ENCODE measurements around the genes COL23A1 and TBC1D9B.

DNA sequence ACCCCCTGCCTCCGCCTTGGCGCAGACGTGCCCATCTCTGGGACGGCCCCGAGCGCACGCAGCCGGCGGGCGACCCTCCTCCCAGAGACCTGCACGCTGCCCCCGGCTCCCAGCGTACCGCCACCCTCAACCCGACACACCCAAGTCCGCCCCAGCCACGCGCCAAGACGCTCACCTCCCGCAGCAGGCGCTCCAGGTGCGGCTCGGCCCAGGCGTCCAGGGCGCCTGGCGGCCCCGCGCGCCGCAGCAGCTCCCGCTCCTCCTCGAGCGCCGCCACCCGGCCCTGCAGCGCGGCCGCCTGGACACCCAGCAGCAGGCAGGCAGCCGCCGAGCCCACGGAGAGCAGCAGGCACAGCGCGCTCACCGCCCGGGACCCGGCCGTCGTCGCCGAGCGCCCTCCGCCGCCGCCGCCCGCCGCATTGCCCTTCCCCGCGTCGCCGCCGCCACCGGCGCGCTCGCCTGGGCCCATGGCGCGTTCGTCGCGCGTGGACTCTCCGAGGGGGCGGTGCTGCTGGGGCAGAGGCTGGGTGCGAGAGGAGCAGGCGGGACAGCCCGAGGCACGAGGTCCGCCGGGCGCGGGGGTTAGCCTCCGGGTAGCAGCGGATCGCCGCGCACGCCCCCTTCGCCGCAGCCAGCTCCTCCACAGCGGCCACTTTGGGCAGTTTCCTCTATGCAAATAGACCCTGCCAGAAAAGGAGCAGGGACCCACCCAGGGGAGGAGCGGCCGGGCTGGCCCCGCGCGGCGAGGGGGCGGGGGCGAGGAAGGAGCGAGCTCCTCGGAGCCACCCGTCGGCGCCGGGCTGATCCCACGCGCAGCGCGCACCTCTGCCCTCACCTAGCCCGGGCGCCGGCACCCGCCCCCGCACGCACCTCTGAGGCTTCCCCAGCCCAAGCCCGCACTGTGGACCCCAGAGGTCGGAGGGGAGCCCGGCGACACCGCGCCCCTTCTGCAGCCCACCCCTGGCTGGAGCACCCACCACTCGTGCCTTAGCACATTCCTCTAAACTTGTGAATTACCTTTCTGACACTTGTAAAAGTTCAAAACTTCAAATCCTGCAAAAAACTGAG is at the start of gene COL23A1:
COL23A1 (minus strand) TSS at position 665 of the 1,068 bp plus-strand sequence.
- PRO-cap: bidirectional peak, plus-strand start at position 745 of the sequence, minus-strand start at position 665 of the sequence
- RAMPAGE, long total RNA, 2 experiments: no peak in any of the 2 experiments

DNA sequence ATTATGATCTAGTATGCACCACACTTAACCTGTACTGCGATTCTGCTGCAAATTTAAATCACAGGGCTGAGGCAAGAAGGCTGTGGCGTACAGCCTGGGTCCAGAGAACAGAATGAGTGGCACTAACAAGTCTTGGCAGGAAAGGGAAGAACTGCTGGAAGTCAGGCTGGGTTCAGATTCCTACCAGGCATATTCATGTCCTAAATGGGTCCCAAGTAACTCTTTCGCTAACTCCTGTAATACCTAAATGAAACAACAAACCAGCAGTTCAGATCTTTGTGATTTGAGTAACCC is 853 bp upstream of the COL23A1 start:
- PRO-cap: no peak
- RAMPAGE, long total RNA, 2 experiments: no peak in any of the 2 experiments

- PRO-cap: no peak
- RAMPAGE, long total RNA, 2 experiments: no peak in any of the 2 experiments
These were observed 53.1 kb downstream of the ZNF354C start for GRCh38 chr5:179113133-179113743.

DNA sequence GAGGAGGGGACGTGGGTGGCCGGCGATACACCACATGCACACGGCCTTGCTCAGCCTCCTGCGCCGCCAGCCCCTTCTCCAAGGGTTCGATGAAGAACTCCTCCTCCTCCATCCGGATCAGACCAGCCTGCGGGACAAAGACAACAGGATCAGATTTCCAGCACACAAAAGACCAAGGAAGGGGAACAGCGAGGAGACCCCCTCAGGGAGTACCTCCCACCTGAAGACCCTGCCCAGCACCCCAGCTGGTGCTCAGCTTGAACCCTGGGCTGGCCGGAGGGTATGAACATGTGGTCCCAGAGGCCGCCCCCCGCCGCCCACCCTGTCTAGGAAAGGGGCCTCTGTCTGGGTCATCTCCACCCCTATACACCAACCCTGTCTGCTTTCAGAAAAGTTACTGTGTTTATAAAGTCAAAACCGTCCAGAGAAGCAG is 72.3 kb downstream of the ADAMTS2 start:
- PRO-cap: no peak
- RAMPAGE, long total RNA, 2 experiments: no peak in any of the 2 experiments

- PRO-cap: bidirectional peak, plus-strand start at chr5:179276630, minus-strand start at chr5:179276542
- RAMPAGE, long total RNA, 2 experiments: no peak in any of the 2 experiments
These were observed 68.9 kb downstream of the ADAMTS2 start for GRCh38 chr5:179276421-179276794.

DNA sequence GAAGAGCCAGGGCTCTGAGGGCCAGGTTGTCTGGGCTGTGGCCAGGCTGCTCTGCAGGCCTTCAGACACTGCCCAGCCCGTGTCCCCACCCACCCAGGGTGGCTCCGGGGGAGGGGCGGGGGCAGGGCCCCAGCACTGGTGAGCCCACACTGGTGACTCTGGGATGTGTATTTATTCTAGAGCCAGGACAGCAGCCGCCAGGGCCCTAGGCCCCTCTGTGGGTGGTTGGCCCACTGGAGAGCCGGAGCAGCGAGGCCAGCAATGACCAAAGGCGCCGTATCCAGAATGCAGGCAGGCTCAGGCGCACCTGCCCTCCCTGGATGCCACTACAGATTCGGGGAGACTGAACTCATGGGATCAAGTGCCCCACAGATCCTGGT is 56.8 kb downstream of the ADAMTS2 start:
- PRO-cap: no peak
- RAMPAGE, long total RNA, 2 experiments: no peak in any of the 2 experiments

GRCh38 chr5:179326101-179327559 is 18.6 kb downstream of the ADAMTS2 start:
- PRO-cap: no peak
- RAMPAGE, long total RNA, 2 experiments: no peak in any of the 2 experiments

DNA sequence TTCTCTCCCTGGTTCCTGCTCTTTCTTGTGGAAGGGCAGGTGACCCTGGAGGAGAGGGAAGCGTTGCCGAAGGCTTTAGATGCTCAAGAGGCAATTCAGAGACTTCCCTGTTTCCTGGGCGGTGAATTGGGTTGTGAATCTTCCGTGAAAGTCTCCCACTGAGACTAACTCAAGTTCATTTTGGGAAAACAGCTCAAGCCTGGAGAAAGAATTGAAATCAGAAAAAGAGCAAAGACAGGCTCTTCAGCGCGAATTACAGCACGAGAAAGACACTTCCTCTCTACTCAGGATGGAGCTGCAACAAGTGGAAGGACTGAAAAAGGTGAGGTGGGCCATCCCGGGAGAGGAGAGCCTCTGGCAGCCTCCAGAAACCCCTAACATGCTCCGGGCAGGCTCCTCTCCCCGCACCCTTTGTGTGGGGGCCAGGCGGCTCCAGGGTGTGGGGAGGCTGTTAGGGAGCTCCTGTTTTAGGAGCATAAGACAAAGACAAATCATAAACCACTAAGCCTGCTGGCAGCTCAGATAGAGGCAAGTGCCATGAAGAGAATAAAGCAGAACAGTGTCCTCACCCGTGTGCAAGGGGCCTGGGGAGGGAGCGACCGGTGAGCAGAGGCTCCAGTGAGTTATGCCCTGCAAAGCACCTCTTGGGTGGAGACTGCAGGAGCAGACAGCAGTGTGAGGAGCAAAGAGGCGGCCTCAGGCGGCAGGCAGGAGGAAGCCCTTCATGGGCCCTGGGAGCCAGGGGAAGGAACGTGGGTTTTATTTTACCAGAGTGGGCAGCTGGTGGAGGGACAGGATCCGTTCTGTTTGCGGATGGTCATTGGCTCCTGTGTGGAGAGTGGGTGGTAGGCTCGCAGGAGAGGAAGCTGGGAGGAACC is 24.7 kb downstream of the HNRNPH1 start:
- PRO-cap: no peak
- RAMPAGE, long total RNA, 2 experiments: no peak in any of the 2 experiments

- PRO-cap: no peak
- RAMPAGE, long total RNA, 2 experiments: no peak in any of the 2 experiments
These were observed 7.8 kb downstream of the HNRNPH1 start for GRCh38 chr5:179615475-179616341.

- PRO-cap: no peak
- RAMPAGE, long total RNA, 2 experiments: no peak in any of the 2 experiments
These were observed 1.6 kb downstream of the CANX start for GRCh38 chr5:179700293-179700889.

DNA sequence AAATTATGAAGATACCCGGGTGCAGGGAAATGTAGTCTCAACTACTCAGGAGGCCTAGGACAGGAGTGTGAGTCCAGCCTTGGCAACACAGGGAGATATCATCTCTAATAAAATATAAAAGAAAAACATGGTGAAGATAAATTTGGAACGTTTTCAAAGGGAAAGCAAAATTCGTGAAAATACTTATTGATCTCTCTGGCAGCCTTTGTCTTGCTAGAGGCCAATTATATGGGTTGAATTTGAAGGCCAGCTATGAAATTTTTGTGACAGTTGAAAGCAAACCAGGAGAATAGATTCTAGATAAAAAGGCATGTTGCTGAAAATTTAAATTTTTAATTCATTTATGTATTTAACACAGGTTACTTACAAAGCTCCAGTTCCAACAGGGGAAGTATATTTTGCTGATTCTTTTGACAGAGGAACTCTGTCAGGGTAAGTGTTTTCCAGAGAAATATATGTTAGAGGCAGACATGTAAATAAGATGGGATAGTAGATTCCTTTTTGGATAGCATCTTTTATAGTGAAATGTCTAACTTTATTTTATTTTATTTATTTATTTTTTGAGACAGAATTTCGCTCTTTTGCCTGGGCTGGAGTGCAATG is 7.2 kb downstream of the CANX start:
- PRO-cap: no peak
- RAMPAGE, long total RNA, 2 experiments: no peak in any of the 2 experiments

DNA sequence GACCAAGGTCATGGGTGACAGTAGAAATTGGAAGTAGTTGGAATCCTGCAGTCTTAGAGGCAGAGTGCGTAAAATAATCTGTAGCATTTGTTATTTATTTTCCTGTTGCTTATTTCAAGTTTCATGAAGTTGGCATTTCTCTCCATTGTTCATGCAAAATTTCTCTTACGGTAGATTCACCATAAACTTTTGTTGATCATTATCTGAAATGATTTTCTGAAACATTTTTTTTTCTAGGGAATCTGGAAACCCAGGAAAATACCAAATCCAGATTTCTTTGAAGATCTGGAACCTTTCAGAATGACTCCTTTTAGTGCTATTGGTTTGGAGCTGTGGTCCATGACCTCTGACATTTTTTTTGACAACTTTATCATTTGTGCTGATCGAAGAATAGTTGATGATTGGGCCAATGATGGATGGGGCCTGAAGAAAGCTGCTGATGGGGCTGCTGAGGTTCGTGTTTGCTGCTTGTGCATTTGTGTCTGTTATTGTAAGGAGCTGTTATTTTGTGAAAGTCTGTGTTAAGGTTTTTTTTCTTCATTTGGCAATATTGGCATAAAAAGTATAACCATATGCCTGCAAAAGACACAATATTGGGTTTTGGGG is 10.0 kb upstream of the MAML1 start:
- PRO-cap: no peak
- RAMPAGE, long total RNA, 2 experiments: no peak in any of the 2 experiments

DNA sequence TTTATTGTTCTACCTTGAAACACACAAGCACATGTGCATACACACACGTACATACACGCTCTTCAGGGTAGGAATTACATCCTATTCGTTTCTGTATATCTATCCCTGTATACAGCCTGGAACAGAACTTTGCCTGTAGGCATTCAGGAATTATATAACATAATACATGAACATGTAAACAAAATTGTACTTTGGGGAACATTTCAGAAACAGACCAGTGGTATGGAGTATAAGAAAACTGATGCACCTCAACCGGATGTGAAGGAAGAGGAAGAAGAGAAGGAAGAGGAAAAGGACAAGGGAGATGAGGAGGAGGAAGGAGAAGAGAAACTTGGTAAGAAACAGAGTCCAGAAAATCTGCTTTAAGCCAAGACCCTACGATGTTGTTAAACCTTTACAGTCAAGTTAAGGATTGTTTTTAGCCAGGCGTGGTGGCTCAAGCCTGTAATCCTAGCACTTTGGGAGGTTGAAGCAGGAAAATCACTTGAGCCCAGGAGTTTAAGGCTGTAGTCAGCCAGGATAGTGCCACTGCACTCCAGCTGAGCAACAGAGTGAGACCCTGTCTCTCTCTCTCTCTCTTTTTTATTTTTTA is 8.1 kb upstream of the MAML1 start:
- PRO-cap: no peak
- RAMPAGE, long total RNA, 2 experiments: no peak in any of the 2 experiments

GRCh38 chr5:179791836-179792555 is 1.8 kb upstream of the LTC4S start:
- PRO-cap: no peak
- RAMPAGE, long total RNA, 2 experiments: no peak in any of the 2 experiments

DNA sequence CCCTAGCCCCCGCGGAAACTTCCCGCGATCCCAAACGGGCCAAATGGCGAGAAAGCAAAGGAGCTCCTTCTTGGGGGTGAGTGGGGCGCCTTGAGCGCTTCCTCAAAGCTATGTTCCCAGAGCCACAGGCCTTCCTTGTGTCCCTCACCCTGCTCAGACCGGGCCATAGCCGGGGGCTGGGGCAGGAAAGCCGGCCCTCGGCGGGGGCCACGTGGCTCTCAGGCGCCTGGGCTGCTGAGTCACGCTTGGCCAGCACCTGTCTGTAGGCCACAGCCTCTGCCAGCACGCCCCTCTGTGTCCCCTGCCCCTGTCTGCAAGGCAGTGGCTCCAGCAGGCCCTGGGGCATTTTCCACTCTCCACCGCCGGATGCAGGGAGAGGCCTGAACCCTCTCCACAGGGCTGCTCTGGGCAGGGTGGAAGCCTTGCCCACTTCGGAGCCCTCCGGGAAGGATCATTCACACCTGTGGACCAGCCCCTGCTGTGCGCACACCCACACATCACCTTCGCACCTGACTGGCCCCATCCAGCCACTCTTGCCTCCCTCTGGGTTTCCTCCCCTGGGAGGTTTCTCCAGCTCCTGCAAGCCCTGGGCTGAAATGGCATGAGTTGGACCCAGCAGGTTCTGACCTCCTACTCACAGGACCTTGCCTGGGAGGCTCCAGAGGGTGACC is 1.2 kb upstream of the SQSTM1 start:
- PRO-cap: unidirectional peak, minus-strand start at position 167 of the sequence
- RAMPAGE, long total RNA, 2 experiments: no peak in any of the 2 experiments

- PRO-cap: no peak
- RAMPAGE, long total RNA, 2 experiments: no peak in any of the 2 experiments
These were observed 5.0 kb downstream of the SQSTM1 start for GRCh38 chr5:179825557-179826283.

DNA sequence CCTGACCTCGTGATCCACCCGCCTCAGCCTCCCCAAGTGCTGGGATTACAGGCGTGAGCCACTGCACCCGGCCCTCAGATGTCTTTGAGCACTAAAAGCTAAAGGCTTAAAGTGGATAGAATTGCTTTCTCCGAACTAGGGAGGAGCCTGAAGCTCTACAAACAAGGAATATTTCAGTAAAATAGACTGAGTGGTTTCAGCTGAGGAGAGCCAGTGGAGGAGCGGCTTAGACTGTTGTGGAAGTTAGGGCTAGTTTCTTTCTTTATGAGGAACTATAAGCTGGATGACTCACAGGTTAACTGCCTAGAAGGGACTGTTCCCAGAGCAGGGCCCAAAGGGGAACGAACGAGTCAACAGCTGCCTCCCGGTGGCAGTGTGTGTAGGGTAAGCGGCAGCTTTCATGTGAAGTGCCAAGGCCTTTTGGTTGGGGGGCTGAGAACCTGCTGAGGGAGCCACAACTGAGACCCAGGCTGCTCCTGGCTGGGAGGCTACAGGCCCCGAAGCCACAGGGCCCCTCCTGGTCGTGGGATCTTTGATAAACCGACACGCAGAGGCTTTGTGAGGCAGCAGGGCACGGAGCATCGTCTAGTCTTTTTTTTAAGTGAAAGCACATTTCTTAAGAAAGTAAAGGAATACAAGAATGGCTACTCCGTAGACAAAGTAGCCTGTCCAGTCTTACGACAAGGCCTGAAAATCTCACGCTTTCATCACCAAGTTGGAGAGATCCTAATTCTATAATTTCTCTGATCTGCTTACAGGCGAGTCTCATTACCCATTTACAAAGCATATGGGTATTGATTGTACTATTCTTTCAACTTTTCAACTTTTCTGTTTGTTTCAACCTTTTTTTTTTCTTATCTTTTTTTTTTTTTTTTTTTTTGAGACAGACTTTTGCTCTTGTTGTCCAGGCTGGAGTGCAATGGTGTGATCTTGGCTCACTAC is 7.1 kb downstream of the SQSTM1 start:
- PRO-cap: no peak
- RAMPAGE, long total RNA, 2 experiments: no peak in any of the 2 experiments

DNA sequence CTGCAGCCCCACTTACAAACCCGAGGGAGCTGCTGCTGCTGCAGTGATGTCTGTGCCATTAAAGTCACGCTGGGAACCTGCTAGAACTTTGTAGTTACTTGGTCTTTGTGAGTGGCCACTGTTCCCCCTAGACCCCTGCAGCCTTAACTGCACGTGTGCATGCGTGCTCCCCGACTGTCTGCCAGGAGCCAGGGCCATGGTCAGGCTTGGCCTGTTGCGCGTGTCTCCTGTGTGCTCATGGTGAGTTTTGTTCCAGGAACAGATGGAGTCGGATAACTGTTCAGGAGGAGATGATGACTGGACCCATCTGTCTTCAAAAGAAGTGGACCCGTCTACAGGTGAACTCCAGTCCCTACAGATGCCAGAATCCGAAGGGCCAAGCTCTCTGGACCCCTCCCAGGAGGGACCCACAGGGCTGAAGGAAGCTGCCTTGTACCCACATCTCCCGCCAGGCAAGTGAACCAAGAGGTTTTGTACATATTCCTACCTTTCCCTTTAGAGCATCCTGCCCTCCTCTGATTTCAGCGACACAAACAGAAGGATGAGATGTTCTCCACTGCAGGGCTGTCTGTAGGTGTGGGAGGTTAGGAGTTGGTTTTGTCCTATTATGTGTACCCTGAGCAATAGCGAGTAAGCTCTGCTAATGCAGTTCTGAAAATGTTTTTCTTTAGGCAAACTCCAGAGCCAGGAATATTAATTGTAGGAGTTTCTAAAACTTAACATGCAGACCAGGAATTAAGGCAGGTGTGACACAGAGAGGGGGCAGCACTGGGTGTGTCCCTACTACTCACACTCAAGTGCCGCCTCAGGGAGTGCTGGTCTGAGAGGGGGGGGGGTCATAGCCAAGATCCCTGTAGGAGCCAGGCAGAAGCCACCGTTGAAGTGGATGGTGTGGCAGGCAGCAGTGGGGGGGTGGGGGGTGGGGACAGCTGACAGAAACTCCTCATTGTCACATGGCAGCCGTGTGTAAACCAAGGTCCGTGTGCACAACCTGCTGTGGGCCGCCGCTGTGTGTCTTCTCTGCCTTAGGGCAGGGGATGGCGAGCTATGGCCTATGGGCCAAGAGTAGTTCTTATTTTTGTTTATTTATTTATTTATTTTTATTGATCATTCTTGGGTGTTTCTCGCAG is 13.0 kb downstream of the SQSTM1 start:
- PRO-cap: no peak
- RAMPAGE, long total RNA, 2 experiments: no peak in any of the 2 experiments

DNA sequence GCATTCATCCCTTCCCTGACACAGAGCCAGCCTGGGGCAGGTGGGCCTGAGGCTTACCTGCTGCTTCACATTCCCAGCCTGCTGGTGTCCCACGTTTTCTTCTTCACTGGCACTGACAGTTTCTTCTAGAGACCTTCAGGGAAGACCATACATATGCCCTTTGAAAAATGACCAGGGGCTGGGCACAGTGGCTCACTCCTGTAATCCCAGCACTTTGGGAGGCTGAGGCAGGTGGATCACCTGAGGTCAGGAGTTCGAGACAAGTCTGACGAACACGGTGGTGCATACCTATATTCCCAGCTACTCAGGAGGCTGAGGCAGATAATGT is 14.6 kb downstream of the MRNIP start:
- PRO-cap: no peak
- RAMPAGE, long total RNA, 2 experiments: no peak in any of the 2 experiments

GRCh38 chr5:179907114-179908334 is at the start of gene TBC1D9B:
Gene TBC1D9B, minus strand, starts transcription at chr5:179907897.
- PRO-cap: unidirectional peak, minus-strand start at chr5:179907890
- RAMPAGE, long total RNA, 2 experiments: start-site peak on the minus strand in 2 of 2 experiments, at chr5:179907839-179907880 at its widest, 174 to 287 reads per replicate